ENCODE data around the genes CCDC168 and ERCC5.

GRCh38 chr13:99982069-99982502, 502 bp downstream of the ZIC2 start:
- RRBS = 23% methylated on average over 24 of the region's 67 CpGs

GRCh38 chr13:99996240-99996493, 14.6 kb downstream of the ZIC2 start:
- RRBS = no CpG with 5 or more reads among the region's 7 CpGs

DNA sequence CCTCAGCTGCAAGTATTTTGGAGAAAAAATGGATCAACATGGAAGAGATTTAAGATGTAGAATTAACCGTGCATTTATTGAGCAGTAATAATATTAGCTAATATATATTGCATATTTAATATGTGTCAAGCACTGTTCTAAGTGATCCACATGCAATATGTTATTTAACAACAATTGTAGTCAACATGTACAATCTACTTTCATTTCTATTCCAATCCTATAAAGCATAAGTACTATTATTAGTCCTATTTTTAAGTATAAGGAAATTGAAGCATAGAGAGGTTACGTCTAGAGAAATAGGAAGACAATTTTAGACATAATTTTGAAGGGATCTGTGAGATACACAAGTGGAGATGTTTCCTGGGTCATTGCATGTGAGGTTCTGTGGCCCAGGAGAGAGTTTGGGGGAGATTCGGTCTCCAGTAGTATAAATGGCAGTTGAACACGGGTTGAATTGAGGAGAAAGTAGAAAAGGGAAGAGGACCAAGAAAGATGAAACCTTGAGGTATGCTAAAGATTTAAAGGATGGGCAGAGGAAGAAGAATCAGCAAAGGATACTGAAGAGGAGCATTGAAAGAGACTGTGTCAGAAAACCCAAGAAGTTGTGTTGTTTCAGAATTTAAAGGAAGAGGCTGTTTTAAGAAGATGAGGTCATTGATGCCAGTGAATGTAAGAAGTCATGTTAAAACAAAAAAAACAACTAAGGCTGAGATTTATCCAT, 198.4 kb downstream of the GGACT start:
- RRBS = no CpG with 5 or more reads among the region's 4 CpGs

GRCh38 chr13:100483665-100484545, 104.7 kb downstream of the GGACT start:
- RRBS = no CpG with 5 or more reads among the region's 12 CpGs

DNA sequence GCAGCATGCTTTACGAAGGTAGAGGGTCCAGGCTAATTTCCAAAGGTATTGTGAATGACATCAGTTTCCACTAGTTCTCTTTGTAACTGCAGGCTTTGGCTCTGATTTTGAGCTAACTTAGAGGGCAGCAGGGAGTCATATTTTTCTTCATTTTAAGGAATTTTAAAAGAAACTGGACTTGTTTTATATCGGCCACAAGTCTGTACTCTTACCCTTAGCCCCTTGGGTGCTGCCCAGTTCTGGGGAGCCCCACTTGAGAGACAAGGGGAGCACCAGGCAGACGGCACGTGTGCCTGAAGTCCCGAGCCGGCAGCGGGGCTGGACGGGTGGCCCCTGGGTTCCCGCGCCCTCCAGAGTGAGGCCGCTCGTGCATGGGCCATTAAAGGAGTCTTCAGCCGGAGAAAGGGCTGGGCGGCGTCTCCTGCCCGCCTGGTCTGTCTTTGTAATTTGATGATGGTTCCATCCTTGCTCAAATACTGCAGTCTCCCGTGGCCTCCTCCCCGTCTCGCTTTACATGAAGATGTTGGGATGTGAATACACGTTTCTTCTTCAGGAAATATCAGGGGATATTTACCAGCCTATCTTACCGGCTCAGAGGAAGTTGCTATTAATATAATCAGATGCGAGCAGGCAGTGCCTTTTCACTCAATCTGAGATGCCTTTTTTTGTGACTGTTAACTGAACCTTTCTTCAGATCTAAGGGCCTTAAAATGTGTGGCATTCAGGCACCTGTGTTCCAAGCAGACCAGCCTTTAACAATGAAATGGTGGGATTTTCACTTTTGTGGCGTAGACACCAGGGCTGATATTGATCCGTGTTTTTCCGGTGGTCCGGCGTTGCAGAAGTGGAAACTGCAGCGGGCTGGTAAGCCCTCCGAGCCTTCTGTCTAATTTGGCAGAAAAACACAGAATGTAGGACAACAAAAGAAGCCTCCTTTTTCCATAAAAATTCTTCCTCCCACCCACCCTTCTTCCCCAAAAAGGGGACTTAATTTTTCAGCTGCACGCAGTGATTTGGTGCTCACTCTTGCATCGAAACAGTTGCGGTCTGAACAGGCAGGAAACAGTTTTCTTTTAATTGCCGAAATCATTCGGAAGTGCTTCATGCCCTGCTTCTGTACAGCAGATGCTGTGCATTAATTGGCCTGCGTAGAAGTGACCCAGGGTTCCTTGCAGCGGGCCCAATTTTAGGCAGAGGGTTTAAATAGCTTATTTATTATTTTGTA, 67.2 kb downstream of the GGACT start:
- RRBS = 24% methylated on average over 6 of the region's 36 CpGs

DNA sequence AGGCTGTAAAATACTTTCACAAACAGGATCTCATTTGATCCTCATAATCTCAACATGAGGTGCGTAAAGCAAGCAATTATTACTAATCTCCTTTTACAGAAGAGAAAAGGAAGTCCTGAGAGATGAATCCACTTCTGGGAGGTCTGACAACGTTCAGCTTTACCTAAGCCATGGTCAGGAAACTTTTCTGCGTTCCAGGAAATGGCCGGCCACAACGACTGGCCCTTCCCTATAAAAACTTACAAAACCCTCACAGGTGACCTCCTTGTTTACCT, 351.6 kb upstream of the TMTC4 start:
- RRBS = no CpG with 5 or more reads among the region's 5 CpGs

DNA sequence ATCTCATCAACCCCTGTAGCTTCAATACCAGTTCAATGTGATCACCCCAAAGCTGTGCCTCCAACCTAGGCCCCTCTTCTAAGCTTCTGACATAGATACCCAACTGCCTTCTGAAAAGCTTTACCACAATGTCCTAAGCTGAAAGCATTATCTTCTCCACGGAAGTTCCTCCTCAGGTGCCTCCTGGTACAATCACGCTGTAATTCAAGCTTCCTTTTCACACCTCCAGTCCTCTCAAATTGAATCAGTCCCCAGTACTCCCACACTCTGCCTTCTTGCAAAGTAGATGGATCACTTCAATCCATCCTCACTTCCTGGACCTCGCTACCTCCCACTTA, 243.5 kb upstream of the TPP2 start:
- RRBS = no CpG with 5 or more reads among the region's 3 CpGs

GRCh38 chr13:102599526-102599730, 2.6 kb downstream of the TPP2 start:
- RRBS = no CpG with 5 or more reads among the region's 3 CpGs

DNA sequence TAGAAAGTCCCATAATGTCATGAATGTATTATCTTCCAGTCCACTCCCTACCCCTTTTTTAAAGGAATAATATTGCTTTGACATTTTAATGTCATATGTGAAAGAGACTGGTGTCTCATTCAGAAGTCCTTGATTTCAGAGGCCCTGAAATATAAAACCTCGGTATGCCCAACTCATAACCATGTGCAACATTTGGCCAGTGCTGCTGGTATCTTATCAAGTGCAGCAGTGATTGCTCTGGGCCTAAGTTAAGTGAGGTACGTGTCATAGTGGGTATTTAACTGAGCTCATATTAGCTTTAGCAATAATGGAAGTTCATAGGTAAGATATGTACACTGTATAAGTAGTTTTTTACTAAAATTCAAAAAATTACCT, at the start of gene CCDC168:
Gene CCDC168 (minus strand): TSS at position 224 of the 375 bp plus-strand sequence.
- RRBS = no CpG with 5 or more reads among the region's 2 CpGs

DNA sequence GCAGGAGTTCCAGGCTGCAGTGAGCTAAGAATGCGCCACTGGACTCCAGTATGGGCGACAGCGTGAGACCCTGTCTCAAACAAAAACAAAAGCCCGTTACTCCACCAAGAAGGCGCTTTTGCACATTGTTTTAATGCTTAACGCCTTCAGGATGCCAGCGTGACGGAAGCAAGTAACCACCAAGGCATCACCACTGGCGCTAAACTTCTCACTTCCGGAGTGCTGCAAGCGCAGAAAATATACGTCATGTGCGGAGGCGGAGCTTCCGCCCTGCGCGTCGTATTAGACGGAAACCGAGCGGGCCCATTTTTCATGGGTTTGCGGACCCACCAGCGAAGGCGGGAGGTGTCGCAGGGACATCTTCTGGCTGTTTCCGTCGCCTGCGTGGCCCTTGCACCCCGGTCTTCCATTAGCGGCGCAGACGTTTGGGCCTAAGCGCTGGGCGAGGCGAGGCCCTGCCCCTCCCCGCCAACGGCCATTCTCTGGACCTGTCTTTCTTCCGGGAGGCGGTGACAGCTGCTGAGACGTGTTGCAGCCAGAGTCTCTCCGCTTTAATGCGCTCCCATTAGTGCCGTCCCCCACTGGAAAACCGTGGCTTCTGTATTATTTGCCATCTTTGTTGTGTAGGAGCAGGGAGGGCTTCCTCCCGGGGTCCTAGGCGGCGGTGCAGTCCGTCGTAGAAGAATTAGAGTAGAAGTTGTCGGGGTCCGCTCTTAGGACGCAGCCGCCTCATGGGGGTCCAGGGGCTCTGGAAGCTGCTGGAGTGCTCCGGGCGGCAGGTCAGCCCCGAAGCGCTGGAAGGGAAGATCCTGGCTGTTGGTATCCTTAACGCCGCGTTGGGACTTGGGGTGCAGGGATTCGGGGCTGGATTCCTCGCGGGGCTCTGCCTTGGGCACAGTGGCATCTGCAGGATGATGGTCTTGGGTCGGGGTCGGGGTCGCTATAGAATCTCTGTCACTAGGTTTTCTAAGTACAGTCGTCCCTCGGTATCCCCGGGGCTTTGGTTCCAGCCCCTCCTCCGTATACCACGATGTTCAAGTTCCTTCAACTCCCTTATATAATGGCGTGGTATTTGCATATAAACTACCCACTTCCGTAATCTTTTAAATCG, at the start of gene ERCC5:
Gene ERCC5 (plus strand): TSS at position 497 of the 1,111 bp plus-strand sequence.
- RRBS = 5% methylated on average over 13 of the region's 74 CpGs

GRCh38 chr13:103517549-103517846, 451.3 kb upstream of the SLC10A2 start:
- RRBS = no CpG with 5 or more reads among the region's 1 CpG

GRCh38 chr13:106156414-106157081, 378.9 kb downstream of the EFNB2 start:
- RRBS = no CpG with 5 or more reads among the region's 6 CpGs

DNA sequence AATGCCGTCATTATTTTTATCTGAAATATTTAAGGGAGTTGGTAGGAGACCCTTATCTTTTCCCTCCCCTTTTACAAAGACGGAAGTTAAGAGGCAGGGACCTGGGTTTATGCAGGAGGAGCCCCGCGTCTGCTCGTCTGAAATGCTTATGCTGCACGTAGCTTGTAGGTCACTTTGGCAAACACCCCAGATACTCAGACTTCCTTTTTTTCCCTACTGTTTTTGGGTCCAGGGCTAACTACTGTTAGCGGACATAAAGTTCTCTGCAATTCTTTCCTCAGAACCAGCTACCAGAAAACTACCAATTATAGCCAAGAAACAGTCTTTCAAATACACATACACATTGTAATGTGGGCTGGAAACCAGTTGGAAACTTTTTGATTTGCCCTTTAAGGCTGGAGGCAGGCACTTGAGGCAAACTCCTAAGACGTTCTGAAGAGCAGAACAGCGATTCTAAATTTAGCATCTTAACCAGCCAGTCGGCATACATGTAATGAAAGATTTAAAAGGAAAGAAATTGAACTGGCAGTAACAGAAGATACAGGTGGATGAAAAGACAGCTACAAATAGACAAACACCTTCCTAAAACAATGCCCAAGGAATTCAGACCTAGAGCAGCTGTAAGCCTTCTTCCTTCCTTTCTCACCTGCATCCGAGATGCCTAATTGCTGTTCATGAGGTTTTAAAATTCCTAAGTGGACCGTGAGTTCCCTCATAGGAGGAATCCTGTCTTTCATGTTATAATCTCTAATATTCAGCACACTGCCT, 50.6 kb downstream of the EFNB2 start:
- RRBS = no CpG with 5 or more reads among the region's 12 CpGs

DNA sequence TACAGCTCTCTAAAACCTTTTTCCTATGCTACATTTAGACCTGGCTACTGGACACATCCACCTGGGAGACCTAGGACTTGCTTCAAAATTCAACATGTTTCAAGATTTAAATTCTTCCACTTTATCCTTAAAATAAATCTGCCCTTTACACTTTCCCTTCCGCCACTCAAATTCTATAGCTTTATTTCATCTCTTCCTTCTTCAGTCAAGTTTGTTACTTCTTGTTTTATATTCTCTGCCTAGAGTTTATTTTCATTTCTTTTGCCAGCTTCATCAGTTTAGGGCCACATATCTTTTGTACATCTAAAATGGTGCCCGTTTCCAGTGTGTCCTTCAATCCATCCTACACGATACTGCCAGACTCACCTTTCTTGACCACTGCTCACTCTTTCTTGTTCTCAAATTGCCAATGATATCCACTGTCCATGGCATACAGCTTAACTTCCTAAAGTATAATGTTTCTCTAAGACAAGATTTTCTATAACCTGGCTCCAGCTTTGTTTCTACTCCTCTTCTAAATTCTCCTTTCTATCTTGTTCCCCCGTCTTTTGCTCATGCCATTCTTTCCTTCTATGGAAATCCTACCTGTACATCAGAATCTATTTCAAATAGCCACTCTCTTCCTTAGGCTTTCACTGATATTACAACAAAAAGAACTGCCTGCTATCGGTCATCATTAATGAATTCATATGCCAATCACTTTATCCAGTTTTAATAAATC, 10.6 kb upstream of the EFNB2 start:
- RRBS = no CpG with 5 or more reads among the region's 5 CpGs

DNA sequence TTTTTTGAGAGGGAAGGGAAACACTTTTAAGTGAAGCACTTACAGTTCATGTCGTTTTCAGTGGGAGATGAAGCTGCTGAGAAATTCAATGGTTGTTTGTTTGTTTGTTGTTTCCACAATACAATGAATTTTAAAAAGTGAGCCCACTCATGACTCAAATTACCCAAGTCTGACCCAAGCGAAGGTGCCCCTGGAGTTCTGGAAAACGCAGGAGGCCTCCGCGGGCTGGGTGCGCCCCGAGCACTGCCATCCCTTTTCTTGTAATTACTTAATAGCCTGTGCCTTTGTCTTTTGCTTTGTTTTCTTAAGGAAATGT, 348.9 kb upstream of the ARGLU1 start:
- RRBS = no CpG with 5 or more reads among the region's 7 CpGs

DNA sequence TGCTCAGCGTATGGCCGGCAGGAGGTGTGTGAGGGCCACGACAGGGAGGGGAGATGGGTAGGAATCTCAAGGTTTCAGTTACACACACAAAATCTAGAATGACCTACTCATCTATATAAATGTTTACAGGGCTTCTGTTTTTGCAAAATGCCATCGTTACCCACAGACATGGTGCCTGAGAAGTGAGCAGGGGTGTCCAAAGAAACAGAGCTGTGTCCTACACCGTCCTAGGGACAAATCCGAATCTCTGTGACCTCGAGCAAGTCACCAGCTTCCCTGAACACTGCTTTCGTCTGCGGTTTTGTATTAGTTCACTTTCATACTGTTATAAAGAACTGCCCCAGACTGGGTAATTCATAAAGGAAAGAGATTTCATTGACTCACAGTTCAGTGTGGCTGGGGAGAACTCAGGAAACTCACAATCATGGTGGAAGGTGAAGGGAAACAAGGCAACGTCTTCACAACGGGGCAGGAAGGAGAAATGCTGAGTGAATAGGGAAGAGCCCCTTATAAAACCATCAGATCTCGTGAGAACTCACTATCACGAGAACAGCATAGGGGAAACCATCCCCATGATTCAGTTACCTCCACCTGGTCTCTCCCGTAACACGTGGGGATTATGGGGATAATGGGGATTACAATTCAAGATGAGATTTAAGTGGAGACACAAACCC, 188.9 kb downstream of the NALF1 start:
- RRBS = no CpG with 5 or more reads among the region's 15 CpGs

- RRBS = no CpG with 5 or more reads among the region's 5 CpGs
Observed at GRCh38 chr13:107788382-107789039, 78.8 kb downstream of the NALF1 start.

DNA sequence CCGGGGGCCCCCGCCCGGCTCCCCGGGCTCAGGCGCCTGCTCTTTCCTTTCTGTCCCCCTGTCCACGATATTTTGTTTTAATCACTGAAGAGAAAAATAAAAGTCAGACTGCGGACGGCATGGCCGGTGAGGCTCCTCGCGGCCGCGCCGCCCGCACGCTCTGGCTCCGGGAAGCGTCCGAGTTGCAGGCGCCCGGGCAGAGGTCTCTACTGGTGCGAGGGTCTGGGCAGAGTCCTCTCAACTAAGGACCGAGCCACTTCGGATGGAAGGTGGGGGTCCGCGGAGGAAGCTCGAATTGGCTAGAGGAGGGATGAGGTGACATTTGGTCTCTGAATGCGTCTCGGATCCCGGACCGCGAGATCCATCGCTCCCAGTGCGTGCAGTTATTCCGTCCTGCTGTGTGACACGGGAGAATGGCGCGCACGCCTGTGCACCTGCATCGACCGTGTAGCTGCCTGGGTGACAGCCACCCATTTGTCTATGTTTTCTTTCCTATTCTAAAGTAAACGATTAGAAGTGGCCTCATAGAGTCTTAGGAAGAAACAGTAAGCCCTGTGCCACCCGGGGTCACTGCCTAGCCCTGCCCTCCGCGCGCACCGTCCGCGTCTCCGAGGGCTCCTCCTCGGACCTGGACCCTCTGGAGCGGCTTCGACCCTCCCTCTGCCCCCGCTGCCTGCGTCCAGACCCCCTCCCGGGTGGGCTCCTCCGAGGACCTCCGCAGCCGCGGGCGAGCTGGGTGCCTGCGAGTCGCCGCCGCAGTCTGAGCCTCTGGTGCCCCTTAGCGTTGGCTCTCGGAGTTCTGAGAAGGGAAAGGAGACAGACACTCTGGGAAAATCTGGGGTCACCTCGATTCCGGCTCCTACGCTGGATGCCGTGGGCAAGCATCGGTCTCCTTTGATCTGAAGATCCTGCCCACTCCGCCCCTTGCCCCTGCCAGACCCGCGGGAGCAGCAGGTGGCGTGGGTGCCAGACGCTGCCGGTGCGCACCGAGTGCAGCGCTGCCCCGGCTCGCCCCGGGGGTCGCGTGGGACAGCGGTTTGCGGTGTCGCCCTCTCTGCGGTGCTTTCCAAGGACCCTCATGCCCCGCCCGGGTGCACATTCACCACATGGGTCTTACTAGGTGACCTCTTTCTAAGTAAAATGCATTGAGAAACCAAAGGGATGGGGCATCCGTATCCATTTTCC, 722 bp upstream of the NALF1 start:
- RRBS = 31% methylated on average over 22 of the region's 93 CpGs

DNA sequence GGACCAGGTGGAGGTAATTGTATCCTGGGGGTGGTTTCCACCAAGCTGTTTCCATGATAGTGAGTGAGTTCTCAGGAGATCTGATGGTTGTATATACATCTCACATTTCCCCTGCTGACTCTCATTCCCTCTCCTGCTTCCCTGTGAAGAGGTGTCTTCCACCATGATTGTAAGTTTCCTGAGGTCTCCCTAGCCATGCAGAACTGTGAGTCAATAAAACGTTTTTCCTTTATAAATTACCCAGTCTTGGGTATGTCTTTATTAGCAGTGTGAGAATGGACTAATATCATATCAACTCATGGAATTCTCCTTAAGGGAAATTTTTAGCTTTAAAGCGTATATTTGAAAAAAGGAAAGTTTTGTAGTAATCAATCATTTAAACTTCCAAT, 45.5 kb upstream of the NALF1 start:
- RRBS = no CpG with 5 or more reads among the region's 2 CpGs

- RRBS = no CpG with 5 or more reads among the region's 2 CpGs
Observed at GRCh38 chr13:107995243-107995637, 127.9 kb upstream of the NALF1 start.

All from GM06990 (cell line).